Pulmonary artery (tissue), 1 donor: ENCODE data around the genes FST and HSPB3.

- PRO-cap, result no peak
These were observed 1.7 kb upstream of the MRPS30 start for GRCh38 chr5:44806880-44807595.

- PRO-cap, result no peak
These were observed 807 bp downstream of the MRPS30 start for GRCh38 chr5:44809295-44810213.

DNA sequence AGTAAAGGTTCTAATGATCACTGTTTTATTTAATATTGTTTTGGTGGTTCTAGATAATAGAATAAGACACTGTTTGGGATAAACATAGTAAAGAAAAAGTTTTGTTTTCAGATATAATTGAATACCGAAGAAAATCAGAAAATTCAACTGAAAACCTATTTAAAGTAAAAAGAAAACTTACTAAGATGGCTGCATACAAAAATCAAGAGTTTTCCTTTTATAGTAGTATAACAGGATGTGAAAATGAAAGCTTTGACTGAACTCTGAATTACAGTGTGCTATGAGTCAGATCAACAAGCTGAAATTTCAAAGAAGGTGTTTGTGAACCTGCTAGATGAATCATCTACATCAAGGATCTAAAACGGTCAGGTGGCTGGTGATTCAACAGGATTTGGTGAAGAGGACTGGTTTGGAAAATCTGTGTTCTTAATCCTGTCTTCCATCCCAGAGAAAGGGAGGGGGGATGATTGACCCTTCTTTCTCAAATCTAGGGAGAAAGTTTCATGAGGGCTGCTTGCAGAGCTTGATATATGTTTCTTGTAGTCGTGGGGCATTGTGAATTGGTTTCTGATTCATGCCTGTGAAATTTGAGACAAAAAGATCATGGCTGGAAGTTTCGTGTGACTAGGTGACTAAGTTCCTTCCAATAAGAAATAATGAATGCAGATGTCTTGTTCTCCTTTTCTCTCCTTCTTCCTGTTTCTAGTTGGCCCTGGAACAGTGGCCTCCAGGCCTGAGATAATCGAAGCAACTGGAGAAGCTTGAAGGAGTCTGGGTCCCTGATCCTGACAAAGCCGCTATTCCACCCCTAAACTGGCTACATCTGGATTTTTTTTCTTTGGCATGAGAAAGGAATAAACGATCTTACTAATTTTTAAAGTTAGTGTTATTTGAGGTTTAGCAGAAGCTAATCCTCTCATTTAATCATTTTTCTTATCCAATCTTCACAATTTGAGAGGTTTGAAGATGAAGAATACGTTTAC lies 67.0 kb downstream of the MRPS30 start:
- PRO-cap, result no peak

- PRO-cap, result no peak
These were observed 503 bp downstream of the EMB start for GRCh38 chr5:50440599-50440970.

DNA sequence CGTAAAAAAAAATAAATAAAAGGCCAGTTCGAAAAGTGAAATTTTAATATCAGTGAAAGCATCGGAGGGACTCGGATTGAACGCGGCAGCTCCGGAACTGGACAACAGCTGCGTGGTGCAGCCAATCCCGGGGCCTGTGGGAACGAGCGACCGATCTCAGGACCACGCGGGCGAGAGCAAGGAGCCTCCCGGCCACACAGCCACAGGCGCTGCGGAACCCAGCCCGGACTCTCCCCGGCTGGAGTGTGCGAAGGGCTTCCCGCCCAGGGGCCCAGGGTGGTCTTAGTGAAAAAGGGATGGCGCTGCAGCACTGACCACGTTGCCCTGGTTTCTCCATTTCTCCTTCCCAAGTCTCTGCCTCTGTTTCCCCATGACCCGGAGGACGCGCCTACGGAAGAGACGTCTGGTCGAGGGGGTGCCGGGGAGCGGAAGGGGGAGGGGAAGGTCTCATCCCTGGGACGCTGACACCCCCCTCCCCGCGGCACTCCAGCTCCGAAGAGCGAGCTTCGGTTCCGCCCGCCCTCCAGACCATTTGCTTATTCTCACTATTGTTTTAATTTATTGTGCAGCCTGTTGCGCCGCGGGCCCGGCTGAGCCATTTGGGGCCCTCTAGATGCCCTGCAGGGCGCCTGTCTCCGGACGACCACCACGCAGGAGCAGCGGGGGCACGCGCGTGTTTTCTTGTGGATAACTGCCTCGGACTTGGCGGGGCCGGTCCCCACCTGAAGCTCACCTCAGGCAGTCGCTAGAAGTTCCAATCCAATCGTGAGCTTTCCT lies 302.9 kb downstream of the PARP8 start:
- PRO-cap, result no peak

DNA sequence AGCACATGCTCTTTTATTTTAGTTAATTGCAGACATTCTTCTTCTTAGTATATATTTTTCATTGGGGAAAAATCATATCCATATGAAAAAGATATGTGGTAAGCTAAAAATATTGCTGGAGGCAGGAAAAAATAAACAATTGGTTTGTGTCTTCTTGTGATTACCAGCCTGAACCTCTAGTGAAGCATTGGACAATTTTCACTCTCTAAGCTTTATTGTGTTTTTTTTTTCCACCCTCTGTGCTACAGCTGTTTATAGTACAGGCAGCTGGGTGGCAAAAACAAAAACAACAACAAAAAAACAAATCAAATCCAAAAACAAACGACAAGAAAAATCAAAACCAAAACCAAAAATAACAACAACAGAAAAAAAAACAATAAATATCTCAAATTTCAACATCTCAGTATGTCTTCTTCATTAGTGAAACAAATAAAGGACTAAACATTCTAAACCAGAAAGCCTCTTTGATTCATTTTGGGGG lies 342.9 kb upstream of the ISL1 start:
- PRO-cap, result no peak

GRCh38 chr5:51387942-51388238 lies 4.6 kb downstream of the ISL1 start:
- PRO-cap, result no peak

DNA sequence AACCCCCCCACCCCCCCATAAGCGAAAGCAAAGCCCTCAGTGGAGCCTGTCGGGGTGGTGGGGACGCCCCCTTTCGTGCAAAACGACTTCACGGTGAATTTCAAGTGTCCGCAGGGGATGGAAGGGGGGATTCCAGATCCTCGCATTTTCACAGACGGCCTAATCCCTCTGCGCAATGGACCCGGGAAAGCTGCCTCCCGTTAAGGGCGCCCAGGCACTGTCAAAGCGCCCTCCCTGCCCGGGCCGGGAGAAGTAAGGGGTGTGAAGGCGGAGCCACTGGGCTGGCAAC lies 168 bp upstream of the ITGA1 start:
- PRO-cap, result bidirectional peak, plus-strand start outside the sequence, minus-strand start at position 227 of the sequence

DNA sequence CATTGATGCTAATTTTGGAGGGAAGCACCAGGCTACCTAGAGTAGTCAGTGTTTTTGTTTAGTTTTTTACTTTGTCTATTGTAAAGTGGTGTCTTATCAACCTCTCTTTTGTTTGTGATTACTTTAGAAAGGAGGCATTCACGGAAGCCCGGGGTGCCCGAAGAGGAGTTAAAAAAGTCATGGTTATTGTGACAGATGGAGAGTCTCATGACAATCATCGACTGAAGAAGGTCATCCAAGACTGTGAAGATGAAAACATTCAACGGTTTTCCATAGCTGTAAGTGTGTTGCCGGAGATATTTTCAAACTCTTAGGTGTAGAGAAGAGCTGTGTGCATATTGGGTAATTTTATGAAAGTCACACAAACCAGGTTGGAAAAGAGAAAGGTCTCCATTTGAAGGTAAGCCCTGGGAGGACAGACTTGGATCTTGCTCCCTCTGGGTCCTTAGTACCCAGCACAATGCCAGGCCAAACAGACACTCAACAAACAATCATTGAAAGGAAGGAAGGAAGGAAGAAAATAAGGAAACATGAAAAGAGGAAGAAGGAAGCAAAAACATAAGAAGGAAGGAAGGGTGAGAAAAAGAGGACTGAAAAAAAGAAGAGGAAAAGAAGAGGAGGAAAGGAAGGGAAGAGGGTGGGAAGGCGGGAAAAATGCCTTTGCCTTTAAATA lies 100.1 kb downstream of the ITGA1 start:
- PRO-cap, result no peak

DNA sequence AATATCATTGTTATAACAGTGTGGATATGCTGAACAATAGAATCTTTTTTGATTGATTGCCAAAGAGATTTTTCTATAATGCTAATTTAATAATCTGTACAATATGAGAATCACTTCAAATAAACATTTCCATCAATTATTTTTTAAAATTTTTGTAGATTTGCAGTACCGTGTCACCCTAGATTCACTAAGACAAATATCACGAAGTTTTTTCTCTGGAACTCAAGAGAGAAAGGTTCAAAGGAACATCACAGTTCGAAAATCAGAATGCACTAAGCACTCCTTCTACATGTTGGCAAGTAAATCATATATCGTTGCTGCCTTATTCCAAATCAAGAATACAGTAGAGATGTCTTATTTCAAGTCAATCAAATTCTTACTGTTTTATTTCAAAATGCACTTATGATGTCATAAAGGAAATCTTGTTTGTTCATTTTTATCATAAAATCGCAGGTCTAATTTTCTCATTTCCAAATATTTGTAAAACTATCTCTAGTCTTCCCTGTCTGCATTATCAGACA lies 68.9 kb upstream of the ITGA2 start:
- PRO-cap, result no peak

DNA sequence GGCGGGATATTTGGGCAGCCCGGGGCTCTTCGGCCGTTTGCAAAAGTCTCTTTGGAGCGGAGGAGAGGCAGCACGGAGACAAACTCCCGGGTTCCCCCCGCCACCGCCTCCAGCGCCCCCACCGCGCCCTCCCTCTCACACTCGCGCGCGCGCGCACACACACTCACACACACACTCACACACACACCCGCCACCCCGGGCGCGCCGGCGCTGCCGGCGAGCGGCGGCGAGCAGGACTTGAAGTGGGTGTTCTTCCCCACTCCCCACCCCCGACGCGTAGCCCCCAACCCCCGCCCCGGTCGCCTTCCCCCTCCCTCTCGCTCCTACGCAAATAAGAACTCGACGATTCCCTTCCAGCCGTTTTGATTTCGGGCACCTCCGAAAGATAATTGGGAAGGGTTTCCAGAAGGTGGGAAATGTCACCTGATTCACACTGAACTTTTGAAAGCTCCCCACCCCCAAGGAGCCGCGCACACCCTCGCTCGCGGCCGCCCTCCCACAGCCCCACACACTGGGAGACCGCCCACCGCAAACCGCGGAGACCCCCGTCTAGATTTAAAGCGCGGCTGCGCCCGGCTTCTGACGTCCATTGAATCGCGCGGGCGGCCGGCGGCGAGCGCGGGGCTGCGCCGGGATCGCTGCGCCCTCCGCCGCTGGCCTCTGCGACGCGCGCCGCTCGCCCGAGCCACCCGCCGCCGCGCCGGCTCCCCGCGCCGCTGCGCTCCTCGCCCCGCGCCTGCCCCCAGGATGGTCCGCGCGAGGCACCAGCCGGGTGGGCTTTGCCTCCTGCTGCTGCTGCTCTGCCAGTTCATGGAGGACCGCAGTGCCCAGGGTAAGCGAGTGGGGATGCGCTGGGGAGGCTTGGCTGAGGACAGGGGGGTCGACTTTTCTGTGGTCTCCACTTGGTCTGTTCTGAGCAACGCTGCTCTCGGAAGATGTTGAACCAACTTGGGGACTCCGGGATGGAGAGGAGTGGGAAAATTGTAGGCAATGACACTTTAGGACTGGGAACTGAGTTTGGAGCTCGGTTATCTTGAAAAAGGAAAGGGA lies at the start of gene FST:
Gene FST (plus strand): TSS at position 585 of the 1,050 bp plus-strand sequence.
- PRO-cap, result bidirectional peak, plus-strand start at position 202 of the sequence, minus-strand start at position 53 of the sequence

DNA sequence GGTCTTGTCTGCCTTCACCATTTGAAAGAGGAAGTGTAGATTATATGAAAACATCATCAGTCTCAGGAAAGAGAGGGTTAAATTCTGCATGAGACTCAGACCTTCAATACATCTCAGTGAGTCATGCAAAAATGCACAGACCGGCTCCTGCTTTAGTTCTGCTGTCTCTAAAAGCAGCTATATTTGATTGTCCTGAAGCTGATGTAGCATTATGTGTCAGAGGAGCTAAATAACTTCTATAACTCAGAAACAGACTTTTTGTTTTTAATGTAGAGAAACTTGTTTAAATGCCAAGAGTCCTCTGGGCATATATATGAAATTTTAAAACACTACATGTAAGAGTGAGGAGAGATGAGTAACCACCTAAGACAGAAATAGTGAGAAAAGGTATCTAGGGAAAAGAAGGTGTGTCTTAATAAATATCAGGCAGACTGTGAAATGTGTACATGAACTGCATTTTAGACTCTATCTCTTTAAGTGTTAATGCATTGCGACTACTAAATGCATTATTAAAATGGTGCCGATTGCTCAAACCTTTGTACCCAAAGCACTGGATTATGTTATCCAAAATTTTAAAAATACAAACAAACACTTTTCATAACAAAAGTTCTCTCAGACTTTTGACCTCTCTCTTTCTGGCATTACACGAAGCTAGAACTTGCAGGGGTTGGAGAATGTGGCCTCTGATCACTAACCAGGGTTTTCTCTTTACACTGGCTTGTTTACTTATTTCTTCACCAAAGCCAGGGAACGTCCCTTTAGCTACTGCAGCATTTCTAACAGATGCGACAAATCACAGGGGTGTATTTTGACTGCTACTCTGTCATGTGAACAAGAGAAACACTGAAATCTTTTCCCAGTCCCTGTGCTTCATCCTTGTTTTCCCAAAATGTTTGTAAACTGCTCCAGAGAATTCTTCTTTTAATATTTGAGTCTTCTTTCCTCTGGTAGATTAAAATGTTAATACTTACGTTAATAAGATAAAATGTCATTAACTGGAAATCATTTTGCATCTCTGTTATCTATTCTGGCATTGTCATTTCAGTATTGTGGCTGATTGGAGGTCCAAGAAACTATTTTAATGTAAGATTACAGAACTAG lies 302.2 kb downstream of the ARL15 start:
- PRO-cap, result no peak

DNA sequence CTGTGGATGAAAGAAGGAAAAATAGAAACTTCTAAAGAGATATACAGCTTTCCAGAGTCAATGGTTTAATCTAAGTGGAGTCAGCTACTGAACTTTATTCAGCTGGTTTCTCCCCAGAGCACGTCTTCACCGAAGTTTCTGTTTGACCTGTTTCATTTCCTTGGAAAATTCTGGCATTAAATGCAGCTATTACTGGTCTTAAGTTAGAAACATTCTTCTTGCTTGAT lies 90.1 kb downstream of the ARL15 start:
- PRO-cap, result no peak

- PRO-cap, result no peak
These were observed at the start of gene HSPB3 for GRCh38 chr5:54455309-54456254. TSS of gene HSPB3 (plus strand) at chr5:54455699.

DNA sequence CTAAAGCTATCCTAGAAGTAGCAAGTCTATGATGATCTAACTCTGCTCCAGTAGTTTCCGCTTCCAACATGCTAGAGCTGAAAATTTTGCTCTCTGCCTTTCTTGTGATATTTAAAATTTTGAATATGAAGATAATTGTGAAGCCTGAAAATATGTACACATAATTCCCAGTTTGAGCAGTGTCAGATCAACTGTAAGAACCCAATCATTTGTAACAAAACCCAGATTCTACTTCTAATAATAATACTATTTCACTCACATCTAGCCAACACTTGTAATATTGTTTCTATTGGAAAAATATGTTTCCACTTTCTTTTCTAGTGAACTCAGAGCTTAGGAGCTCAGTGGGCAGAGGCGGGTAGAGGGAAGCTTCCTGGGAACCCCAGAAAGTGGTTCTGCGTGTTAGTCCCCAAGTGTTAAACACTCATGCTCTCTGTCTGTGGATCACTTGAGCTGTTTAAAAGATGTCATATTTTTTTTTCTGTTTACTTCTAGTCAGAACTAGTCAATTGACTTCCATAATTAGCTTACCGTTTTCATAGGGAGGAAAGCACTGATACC lies 20.5 kb downstream of the SNX18 start:
- PRO-cap, result no peak

GRCh38 chr5:54774776-54775251 lies 210.6 kb downstream of the ESM1 start:
- PRO-cap, result no peak

- PRO-cap, result unidirectional peak, minus-strand start at chr5:54884161
These were observed 101.4 kb downstream of the ESM1 start for GRCh38 chr5:54884022-54884392.

DNA sequence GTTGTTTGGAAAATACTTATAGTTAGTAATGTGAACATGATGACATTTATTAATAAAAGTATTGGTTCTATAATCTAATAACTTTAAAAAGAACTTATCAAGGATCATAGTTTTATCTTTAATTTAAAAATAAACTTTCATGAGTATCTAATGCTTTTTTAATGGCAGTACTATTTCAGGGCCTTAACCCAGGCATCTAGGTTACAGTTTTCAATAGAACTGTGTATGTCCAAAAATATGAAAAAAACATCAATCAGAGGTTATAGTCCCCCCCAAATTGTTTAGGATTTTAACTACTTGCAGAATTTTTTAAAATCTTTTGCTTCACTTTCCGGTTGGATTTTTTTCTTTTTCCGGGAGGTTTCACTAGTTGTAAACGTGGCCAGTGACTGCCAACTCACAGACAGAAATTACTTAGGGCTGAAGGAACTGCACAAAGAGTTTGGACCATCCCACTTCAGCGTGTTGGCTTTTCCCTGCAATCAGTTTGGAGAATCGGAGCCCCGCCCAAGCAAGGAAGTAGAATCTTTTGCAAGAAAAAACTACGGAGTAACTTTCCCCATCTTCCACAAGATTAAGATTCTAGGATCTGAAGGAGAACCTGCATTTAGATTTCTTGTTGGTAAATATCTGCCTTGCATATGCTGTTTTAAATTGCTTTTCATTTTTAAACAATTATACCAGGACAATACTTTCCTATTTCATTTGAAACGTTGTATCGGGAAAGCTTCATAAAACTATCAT lies 835 bp downstream of the GPX8 start:
- PRO-cap, result bidirectional peak, plus-strand start at position 522 of the sequence, minus-strand start at position 405 of the sequence

GRCh38 chr5:55430858-55431398 lies 103.8 kb downstream of the PLPP1 start:
- PRO-cap, result no peak

- PRO-cap, result no peak
These were observed 95.6 kb downstream of the PLPP1 start for GRCh38 chr5:55438887-55439921.